Choroid plexus epithelial cell (primary cell): ENCODE measurements around a stretch of chr20.

GRCh38 chr20:51751979-51752888 is 16.0 kb downstream of the ATP9A start:
- RRBS: 11% methylated on average over 2 of the region's 14 CpGs

DNA sequence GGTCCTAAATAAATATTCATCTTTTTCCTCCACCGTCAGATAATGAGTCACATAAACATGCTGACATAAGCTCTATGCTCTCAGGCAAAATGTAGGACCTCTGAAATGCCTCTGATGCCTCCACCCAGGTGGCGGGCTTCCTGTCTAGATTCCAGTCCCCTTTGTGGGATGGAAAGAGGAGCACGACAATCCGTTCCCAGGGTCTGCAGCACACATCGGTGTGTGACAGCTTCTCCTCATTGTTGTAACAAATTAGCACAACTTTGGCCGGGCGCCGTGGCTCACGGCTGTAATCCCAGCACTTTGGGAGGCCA is 7.0 kb downstream of the ATP9A start:
- RRBS: no CpG with 5 or more reads among the region's 9 CpGs

GRCh38 chr20:52190476-52191022 is 1.0 kb downstream of the ZFP64 start:
- RRBS: no CpG with 5 or more reads among the region's 11 CpGs

DNA sequence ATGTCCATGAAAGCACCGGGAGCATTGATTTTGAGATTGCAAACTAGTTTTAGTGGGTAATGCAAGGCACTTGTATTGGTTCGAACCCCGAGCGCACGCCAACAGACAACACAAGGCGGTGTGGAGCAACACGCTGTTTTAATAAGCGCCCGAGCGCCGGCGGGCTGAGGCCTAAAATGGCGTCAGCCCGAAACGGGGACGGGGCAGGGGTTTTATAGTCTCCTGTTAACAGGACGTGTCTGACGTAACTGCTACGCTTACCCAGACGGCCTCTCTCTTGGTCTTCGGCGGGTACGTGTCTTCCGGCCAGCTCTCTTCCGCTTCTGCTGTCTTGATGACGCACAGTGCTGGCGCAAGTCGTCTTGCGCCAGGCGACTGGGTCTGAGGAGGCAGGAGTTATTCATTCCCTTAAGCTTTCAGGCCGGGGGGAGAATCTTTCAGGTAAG is 18.7 kb upstream of the ZFP64 start:
- RRBS: no CpG with 5 or more reads among the region's 31 CpGs

DNA sequence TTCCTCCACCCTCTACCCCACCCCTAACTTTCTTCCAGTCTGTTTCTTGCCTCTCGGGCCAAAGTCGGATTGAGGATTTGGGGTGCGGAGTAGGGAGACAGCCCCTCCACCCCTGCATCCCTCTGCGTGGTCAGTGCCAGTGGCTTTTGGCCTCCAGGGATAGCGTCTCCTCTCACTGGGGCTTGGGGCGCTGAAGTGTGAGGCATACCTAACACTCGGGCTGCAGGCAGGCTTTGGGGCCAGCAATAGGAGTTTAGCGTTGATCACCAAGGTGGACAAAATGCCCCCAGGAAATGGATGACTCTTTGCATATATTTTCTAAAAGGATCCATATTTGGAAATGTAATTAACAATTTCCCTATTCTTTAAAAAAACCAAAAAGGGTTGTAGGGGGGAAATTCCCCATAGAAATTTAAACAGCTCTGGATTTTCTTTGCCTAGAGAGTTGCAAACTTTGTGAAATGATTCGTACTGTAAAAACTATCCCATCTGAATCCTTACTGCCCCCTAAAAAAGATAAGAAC is 1.5 kb downstream of the TSHZ2 start:
- RRBS: no CpG with 5 or more reads among the region's 9 CpGs

GRCh38 chr20:53000926-53001213 is 28.7 kb downstream of the TSHZ2 start:
- RRBS: no CpG with 5 or more reads among the region's 4 CpGs

GRCh38 chr20:53031130-53032044 is 59.2 kb downstream of the TSHZ2 start:
- RRBS: no CpG with 5 or more reads among the region's 4 CpGs

DNA sequence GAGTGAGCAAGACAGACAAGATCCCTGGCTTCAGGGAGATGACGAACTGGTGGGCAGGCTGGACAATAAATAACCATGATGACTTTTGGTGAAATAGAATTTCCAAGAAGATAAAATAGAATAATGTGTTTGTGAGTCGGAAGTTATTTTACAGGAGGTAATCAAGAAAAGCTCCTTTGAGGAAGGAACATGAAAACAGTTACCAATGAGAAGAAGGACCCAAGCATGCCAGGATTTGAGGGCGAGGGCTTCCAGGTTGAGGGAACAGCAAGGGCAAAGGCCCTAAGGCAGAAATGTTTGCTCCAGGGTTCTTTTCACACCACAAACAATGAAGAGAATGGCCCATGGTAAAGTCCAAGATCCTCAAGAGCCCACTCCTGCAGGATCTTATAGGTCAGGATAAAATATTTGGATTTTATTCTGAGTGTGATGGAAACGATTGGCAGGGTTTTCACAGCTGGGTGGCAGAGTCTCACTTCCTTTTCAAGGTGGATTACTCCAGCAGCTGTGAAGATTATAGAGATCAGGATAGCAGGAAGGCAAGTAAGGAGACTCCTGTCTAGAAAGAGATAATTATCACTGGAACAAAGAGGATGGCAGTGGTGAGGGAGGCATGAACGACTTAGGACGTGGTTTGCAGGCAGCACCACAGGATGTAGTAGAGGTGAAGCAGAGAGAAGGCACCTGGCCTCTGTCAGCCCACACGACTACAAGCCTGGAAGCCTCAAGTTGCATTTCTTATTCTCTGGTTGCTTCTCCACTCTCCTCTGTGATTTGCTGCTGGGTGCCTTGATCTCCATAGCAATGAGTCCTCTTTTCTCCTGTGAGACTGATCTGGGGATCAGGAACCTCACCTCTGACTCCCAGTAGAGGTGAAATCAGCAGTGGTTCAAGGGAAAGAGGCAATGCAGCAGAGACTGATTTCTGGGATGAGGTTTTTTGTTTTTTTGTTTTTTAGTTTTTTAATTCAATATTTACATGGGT is 62.6 kb downstream of the TSHZ2 start:
- RRBS: no CpG with 5 or more reads among the region's 7 CpGs

DNA sequence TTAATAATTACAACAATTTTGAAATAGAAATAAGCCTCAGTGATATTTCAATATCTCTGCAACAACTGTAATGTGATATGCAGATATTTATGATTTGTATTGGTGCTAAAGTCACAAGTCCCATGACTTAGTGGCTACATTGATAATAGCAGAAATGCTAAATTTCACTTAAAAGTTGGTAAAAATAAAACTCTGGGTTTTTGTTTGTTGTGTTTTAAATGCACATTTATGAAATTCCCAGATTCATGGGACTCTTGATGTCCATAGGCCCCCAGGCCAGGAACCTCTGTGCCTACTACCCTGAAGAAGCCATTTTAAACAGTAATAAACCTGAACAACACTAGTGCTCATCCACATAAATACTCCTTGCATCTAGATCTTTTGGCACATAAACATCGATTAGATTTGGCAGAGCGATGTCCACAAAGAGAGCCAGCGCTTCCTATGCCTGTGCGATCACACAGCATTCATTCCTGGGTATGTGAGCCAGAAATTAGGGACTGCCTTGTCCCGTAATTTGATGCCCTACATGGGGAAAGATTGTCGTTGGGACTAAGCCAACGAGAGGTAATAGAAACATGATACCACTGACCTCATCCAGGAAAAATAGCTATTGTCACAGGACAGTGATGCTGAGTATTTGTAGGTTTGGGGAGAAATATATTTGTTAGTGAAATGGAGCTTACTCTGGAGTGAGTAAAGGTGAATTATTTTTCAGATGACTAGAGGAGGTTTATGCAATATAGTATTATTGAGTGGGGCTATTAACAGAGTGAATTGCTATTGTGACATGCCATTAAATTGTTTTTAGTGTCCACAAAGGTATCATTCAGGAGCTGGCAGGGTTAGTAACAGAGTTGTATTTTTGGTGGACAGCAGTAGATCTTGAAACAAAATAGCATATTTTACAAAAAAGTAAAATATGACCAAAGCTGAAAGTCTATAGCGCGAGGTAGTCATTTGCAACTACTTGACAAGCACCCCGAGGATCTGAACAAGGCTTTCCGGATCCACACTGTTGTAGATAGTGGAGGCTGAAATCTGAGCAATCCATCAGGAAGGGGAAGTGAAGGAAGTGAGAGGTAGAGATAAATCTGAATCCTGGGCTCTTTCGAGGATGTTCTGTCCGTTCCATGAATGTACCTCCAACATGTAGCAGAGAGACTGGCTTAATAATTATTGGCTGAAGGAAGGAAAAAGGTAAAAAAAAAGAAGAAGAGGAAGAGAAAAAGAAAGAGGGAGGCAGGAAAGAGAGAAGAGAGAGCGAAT is 154.1 kb downstream of the TSHZ2 start:
- RRBS: no CpG with 5 or more reads among the region's 14 CpGs

GRCh38 chr20:53395193-53395851 is 198.3 kb downstream of the ZNF217 start:
- RRBS: no CpG with 5 or more reads among the region's 5 CpGs

- RRBS: 99% methylated on average over 6 of the region's 23 CpGs
Observed at GRCh38 chr20:53575968-53576671, 17.5 kb downstream of the ZNF217 start.

- RRBS: no CpG with 5 or more reads among the region's 17 CpGs
Observed at GRCh38 chr20:53623048-53624342, 29.9 kb upstream of the ZNF217 start.

DNA sequence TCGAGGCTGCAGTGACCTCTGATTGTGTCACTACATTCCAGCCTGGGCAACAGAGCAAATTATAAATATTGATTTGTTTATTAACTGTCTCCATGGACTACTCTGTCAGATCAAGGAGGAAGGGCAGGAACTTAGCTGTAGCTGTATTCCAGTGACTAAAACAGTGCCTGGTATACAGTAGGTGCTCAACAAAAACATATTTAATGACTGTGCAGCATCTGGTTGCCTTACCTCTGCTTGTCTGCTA is 117.7 kb upstream of the ZNF217 start:
- RRBS: no CpG with 5 or more reads among the region's 1 CpG

- RRBS: no CpG with 5 or more reads among the region's 14 CpGs
Observed at GRCh38 chr20:53753175-53754267, 159.9 kb upstream of the ZNF217 start.

DNA sequence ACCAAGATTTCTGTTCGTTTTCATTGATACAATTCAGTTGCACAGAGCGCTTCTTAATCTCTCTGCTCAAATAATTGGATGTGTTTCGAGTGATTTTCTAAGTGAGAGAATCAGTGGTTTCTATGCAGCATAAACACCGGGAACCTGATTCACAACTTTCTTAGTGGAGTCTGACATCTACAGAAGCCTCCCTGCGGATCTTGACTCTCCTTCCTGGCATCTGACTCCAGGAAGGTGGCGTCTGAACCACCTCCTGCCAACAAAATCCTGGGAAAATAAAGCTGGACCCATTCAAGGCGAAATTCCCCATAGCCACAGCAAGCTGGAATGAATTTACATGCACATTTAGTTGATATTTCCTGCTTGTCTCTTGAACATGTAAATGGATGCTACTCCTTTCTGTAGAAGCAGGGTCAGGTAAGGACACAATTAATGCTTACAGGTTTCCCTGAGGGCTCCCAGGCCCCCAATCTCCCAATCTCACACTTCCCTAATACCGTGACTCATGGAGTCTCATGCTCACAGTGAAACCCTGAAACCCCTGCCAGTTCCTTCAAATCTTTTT is 197.3 kb upstream of the ZNF217 start:
- RRBS: no CpG with 5 or more reads among the region's 8 CpGs

- RRBS: no CpG with 5 or more reads among the region's 4 CpGs
Observed at GRCh38 chr20:53805790-53806162, 212.1 kb upstream of the ZNF217 start.

GRCh38 chr20:53867180-53867570 is 203.2 kb downstream of the BCAS1 start:
- RRBS: no CpG with 5 or more reads among the region's 7 CpGs

GRCh38 chr20:54267338-54267683 is 59.4 kb downstream of the PFDN4 start:
- RRBS: no CpG with 5 or more reads among the region's 4 CpGs

DNA sequence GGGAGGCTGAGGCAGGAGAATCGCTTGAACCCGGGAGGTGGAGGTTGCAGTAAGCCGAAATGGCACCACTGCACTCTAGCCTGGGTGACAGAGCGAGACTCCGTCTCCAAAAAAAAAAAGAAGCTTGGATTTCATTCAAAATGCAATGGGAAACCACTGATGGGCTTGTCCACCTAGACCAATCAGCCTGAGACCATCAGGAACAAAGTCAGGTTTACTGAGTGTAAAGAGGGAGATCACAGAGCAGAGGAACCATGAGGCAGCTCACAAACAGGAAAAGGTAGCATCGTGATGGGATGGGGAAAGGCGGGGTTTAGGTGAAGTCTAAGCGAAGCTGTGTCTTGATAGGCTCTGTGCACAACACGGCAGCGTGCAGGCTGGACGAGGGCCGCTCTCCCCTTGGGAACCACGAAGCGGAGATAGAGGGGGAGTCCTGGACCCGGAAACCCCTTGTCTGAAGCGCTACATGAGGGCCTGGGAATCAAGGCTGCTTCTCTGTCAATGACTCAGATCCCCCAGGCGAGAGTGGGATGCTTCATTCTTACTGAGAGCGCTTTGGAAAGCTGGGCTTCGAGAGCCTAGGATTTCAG is 25.0 kb upstream of the RTF2 start:
- RRBS: no CpG with 5 or more reads among the region's 19 CpGs